ENCODE results near the gene CHST15.

- PRO-cap: no peak
- RAMPAGE, long total RNA, 4 experiments: no peak in any of the 4 experiments
These were observed 65.5 kb downstream of the TACC2 start for GRCh38 chr10:122054303-122054938.

GRCh38 chr10:122139767-122140384 is 131.2 kb upstream of the BTBD16 start:
- PRO-cap: no peak
- RAMPAGE, long total RNA, 4 experiments: no peak in any of the 4 experiments

DNA sequence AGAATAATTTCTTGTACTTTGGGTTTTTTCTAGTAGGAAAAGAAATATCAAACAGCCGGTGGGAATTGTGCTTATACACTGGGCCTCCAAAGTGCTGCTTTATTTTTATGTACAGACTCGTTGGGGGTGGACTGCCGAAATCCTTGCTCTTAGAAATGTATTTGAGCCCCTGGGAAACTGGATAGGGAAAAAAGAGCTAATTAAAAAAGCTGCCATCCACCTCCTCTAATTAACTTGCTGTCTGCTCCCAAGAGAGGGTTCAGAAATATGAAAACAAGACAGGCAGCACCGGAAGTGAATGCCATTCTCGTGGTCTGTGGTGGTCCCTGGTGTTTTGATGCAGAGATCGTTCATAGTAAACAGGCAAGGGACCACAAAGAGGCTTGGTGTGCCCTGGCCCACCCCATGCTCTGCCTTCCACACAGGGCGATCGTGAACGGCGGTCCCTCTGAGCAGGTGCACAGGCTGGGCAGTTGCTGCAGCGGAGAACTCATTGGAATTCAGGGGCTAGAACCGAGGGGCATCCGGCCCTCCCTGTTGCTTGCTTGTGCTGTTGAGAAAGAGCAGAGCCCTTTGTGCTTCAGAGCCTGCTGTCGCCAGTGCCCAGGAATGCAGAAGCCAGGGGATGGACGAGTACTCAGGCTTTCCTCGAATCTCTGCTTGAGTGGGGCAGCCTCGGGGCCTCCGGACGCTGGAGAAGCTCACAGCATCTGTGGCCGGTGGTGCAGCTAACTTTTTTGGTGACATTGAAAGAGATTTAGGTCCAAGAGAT is 79.1 kb upstream of the BTBD16 start:
- PRO-cap: no peak
- RAMPAGE, long total RNA, 4 experiments: no peak in any of the 4 experiments

GRCh38 chr10:122290811-122291140 is 19.7 kb downstream of the BTBD16 start:
- PRO-cap: no peak
- RAMPAGE, long total RNA, 4 experiments: no peak in any of the 4 experiments

DNA sequence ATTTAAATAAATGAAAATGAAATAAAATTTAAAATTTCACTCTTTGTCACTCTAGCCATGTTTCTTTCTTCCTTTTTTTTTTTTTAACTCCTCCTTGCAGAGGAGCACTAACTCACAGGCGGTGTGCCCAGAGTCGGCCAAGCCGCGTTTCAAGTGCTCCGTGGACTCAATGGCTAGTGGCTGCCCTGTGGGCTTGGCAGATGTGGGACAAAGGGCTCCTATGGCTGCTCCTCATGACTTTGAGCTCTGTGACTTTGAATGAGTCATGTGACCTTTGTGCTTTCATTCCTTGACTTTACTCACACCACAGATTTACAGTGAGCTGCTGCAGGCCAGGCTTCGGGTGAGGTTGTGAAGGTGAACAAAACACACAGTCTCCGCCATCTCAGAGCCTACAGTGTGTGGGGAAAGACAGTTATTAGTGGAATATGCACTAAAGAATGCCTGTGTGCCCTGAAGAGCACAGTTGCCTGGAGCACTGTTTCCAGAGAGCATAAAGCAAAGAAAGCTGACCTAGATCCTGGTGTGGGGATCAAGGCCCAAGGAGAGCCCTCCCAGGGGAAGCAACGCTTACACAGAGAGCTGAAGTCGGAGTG is 29.8 kb upstream of the PLEKHA1 start:
- PRO-cap: no peak
- RAMPAGE, long total RNA, 4 experiments: no peak in any of the 4 experiments

- PRO-cap: unidirectional peak, minus-strand start at chr10:122375719
- RAMPAGE, long total RNA, 4 experiments: no peak in any of the 4 experiments
These were observed 978 bp downstream of the PLEKHA1 start for GRCh38 chr10:122375586-122375786.

- PRO-cap: no peak
- RAMPAGE, long total RNA, 4 experiments: no peak in any of the 4 experiments
These were observed 2.6 kb downstream of the HTRA1 start for GRCh38 chr10:122463738-122464530.

- PRO-cap: no peak
- RAMPAGE, long total RNA, 4 experiments: no peak in any of the 4 experiments
These were observed 3.7 kb downstream of the PSTK start for GRCh38 chr10:122983787-122984402.

- PRO-cap: unidirectional peak, plus-strand start at chr10:123198792
- RAMPAGE, long total RNA, 4 experiments: no peak in any of the 4 experiments
These were observed 44.3 kb downstream of the BUB3 start for GRCh38 chr10:123198535-123198910.

GRCh38 chr10:123906176-123906650 is 14.6 kb upstream of the CPXM2 start:
- PRO-cap: no peak
- RAMPAGE, long total RNA, 4 experiments: no peak in any of the 4 experiments

- PRO-cap: no peak
- RAMPAGE, long total RNA, 4 experiments: no peak in any of the 4 experiments
These were observed 95.4 kb downstream of the CHST15 start for GRCh38 chr10:123997911-123998489.

DNA sequence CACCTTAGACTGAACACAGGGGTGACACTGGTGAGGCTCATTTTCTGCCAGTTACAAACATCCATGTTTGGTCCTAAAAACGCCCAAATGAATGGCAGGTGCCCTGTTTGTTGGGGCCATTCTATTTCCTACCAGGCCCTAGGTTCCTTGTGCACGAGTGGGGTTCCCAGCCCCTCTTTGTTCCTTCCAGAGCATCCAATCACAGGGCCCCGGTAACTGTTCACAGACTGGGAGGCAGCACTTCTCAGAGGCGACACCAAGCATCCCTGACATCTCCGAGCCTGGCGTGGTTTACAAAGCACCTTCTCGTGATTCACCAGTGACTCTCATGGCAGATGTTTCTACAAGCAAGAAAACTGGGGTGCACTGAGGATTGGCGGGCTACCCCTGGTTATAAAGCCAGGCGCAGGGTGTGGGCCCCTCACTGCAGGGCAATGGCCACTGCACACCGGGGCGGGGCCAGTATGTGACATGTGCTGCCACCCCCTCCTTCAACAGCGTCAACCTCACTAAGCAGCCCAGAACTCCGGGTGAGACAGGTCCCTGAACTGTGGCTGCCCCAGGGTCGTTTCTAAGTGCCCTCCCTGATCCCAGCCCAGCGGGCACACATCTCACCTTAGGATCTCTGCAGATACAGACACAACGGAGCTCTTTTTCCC is 64.0 kb downstream of the CHST15 start:
- PRO-cap: no peak
- RAMPAGE, long total RNA, 4 experiments: no peak in any of the 4 experiments

DNA sequence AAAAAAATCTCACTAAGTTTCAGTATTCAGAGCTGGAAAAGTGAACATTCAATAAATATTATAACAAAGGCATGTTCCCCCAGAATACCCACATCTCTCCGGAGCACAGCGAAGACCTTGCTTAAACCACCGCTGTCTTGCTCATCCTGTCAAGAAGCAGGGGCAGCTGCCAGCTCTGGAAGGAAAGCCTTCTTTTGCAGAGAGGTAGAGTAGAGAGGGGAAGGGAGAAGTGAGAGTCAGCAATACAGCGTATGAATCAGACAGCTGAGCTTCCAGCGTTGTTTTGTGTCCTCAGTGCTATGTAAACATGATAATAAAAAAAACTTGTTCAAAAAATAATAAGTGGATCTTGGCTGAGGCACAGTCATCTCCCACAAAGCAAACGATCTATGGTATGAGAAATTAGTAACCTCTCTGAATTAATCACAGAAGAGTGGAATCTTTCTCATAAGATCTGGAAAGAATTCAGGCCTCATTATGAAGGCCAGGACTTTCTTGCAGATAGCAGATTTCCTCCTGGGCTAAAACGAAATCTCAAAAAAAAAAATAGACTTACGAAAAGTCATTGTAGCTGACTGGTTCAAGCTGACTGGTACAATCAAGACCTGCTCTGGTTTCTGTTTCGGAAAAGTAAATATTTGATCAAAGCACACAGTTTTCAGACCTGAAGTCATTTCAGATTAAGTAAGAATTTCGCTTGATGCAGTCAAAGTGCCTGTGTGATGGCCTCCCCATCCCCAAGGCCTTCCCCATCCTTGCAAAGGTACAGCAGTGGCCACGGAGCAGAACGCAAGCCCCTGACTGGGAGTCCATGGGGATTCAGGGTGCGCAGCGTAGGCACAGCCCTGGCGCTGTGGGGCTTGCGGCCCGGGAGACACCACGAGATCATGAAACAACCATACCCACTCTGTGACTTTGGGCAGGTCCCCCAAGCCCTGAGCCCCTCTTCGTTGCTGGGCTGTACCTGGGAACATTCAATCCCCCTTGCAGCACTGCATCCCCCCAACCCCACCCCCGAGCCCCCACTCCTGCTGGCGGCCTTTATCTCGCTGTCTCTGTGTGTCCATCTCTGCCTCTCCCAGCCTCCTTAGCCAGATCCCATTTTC is 29.4 kb downstream of the CHST15 start:
- PRO-cap: unidirectional peak, plus-strand start at position 242 of the sequence; bidirectional peak, plus-strand start at position 341 of the sequence, minus-strand start at position 258 of the sequence; unidirectional peak, plus-strand start at position 341 of the sequence
- RAMPAGE, long total RNA, 4 experiments: no peak in any of the 4 experiments

DNA sequence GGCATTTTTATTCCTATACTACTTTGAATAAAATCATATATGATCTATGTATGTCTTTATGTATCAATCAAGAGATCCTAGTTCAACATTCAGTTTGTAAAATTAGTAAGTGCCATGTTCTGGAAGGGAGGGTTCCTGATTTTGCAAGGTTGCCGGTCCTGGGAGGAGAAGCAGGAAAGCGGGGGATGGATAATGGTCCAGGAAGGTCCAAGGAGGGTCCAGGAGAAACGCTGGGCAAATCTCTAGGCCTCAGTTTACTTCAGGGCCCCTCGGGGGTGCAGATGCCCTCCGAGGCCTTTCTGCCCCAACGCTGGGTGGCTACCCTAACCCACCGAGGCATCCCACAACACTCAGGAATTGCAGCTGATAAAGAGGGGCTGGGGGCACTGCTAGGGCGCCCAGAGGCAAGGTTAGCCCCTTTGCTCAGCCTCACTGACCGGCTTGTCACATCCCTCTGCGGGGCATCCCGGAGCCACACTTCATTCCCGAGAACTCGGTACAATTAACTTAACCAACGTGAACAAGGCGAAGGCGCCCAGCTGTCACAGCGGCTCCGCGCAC is 2.1 kb downstream of the CHST15 start:
- PRO-cap: bidirectional peak, plus-strand start outside the sequence, minus-strand start at position 481 of the sequence
- RAMPAGE, long total RNA, 4 experiments: no peak in any of the 4 experiments

DNA sequence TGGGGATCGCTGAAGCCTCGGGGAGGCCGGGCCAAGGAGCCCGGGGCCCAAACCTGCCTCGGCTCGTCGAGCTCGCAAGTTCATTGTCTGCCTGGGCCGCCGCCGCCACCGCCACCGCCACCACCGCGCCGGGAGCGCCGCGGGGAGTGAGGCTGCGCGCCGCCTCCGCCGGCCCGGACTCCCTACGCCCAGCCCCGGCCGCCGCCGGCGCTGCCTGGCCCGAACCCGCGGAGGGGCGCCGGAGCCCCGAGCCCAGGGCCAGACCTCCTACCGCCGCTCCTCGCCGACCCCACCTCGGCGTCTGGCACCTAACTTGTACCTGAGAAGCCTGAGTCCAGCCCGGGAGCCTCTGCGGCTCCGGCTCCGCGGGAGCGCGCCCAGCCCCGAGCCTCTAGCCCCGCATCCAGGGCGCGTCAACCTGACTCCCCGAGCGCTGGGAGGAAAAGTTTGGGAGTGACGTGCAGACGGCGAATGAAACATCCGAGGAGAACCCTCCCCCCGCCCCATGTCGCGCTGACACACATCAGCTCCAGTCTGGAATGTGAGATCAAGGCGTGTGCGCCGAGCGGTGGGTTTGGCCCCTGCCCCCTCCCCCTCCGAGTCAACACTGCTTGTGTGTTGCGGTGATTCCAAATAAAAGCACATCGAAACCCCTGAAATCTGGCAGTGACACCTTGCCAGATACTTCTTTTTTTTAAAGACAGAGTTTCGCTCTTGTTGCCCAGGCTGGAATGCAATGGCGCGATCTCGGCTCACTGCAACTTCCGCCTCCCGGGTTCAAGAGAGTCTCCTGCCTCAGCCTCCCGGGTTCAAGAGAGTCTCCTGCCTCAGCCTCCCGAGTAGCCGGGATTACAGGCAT is at the start of gene CHST15:
Gene CHST15, minus strand, starts transcription at position 449 of the 859 bp plus-strand sequence.
- PRO-cap: bidirectional peak, plus-strand start at position 532 of the sequence, minus-strand start at position 415 of the sequence; unidirectional peak, minus-strand start at position 609 of the sequence
- RAMPAGE, long total RNA, 4 experiments: start-site peak on the minus strand in 4 of 4 experiments, centred at positions 397 to 422 of the sequence, 14 to 202 reads per replicate

DNA sequence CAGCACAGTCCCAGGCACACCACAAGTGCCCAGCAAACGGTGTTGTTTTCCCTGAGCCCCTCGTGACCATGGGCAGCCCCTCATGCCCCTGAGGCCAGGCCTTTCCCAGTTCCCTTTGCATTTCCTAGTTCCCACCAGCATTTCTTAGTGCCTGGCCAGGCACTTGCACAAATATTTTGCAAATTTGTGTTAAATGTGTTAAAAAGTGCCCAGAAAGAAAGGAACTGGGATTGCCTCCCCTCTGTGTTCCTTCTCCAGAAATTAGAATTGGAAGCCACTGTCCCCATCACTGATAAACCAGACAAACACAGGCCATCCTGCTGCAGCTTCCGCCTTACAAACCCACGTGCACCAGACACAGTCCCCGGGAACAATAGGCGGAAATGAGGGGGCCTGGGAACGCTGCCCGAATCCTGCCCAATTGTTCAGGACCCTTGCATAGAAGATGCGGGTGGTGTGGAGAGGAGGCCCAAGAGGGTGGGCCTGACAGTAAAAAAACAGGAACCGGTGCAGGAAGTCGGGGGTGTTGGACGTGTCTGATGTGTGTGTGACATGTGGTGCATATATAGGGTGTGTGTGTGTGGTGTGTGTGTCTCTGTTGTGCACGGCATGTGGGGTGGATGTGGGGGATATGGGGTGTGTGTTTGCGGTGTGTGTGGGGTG is 26.4 kb upstream of the CHST15 start:
- PRO-cap: no peak
- RAMPAGE, long total RNA, 4 experiments: no peak in any of the 4 experiments

GRCh38 chr10:124124120-124124497 is 30.7 kb upstream of the CHST15 start:
- PRO-cap: no peak
- RAMPAGE, long total RNA, 4 experiments: no peak in any of the 4 experiments

DNA sequence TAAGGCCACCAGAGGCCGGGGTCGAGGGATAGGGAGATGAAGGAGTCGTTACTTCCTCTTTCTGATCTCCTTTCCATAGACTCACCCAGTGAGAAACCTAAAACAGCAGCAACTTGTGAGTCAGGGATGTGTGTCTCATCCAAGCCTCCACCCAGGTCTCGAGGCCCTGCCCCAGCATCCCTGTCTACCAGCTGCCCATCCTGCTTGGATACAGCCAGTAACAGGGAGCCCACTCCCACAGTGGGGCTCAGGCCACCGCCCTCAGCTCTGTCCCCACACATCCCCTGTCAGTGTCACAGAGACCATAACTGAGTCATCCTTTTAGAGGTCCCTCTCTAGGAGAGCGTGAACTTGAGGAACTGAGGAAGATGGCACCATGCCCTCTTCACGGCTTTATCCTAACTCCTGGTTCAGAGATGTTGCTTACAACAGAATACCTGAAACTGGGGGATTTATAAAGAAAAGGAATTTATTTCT is 49.6 kb upstream of the CHST15 start:
- PRO-cap: unidirectional peak, minus-strand start at position 73 of the sequence
- RAMPAGE, long total RNA, 4 experiments: no peak in any of the 4 experiments

GRCh38 chr10:124305206-124305575 is 113.5 kb downstream of the OAT start:
- PRO-cap: no peak
- RAMPAGE, long total RNA, 4 experiments: no peak in any of the 4 experiments

DNA sequence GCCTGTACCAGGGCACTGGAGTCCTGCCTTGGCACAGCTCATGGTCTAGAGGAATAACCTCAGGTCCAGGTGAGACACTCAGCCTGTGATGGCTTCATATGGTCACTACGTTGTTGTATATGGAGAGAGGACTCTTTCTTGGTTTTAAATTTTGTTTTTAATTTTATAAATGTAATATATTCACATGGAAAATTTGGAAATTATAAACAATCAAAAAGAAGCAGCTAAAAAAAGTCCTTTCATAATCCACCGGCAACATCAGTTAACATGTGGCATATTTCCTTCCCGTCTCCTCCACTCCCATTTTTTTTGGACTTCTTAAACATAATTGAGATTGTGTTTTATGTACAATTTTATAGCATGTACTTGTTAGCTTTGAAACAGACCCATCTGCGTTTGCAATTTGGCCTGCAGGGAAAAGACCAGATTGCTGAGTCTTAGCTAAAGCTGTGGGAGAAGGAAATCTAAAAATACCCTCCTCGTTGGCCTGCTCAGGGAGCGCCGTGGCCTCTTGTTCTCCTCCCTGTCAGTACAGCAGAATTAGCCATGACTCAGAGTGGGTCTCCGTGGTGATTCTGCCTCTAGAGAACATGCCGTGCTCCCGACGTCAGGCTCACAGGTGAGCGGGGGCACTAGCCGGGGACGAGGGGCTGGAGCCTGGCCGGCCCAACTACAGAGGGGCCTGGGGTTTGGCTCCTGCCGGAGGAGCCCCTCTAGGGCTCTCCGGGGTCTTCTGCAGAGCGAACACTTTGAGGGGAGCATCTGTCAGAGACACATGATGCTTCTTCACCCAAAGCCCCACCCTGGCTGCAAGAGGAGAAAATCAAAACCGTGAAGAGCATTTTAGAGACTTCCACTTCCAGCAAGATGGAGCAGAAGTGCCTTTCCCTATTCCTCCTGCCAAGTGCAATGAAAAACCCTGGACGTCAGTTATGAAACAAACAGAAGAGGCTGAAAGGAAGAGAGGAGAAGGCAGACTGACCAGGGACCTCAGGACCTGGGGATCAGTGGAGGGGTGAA is 98.7 kb downstream of the LHPP start:
- PRO-cap: no peak
- RAMPAGE, long total RNA, 4 experiments: no peak in any of the 4 experiments

Measured in esophagus squamous epithelium (tissue), 4 donors.